SJSA1 (cell line): ENCODE measurements around a stretch of chr14.

- RAMPAGE, long total RNA, result no peak
Measured at GRCh38 chr14:104567296-104567942, 12.1 kb upstream of the C14orf180 start.

DNA sequence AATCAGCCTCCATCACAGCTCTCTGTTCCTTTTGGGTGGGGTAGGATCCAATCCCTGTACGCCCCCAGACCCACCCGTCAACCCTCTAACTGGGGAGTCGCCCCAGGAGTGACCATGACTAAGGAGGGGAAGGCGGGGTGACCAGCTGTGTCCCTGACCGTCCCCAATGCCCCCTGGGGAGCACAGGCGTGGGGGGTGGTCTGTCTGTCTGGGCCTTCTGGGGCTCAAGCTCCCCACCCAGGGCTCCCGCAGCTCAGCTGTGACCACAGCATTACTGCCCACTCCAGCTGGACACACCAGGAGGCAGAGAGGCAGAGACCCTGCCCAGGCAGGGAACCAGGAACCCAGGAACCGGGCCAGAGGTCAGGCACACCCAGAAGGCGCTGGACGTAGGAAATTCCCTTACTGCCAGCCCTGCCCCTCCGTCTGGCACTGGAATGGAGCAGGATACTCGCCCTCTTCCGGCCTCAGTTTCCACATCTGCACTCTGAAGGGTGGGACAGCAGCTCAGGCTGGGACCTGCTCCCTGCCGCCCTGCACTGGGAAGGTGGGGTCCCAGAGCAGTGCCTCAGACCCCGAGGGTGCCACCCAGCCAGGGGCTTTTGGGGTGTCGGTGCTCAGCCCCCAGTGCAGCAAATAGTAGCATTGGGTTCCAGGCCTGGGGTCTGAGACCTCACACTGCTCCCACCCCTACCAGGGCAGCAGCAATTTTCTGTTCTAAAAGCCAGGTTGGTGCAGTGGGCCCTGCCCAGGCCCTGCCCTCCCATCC is 1.0 kb downstream of the INF2 start:
- RAMPAGE, long total RNA, result no peak

DNA sequence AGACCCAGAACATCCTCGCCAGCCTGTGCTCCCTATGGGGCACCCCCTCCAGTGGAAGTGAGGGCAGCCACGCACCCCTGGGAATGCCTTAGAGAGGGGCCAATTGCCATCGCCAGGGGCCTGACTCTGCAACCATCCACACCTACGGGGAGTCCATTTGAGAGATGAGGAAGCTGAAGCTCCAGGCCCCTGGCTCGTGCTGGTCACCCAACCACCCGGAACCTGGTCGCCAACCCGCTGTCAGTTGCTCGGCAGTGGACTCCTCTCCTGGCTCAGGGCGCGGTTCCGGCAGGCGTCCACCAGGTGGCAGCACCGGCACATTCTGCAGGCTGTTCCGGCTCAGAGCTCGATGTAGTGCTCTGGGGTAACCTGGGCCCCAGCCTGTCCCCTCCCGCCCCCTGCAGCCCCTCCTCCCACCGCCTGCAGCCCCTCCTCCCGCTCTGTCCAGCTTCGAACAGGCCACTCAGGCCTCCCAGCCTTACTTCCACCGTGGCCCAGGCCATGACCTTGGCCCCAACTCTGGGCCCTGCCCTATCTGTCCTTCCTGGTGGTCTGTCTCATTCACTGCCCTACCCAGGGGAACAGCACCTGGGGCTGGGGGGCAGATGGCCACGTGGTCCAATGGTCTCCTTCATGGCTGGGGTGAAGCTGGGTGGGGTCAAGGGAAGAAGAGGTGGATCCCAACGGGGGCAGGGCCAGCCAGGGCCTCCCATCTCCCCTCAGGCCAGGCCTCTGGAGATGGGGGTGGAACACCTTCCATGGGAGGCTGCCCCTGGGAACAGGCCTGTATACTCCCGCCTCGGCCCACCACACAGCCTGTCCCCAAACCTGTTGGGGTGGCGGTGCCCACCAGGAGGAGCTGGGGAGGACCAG is 15.7 kb downstream of the SIVA1 start:
- RAMPAGE, long total RNA, result no peak

DNA sequence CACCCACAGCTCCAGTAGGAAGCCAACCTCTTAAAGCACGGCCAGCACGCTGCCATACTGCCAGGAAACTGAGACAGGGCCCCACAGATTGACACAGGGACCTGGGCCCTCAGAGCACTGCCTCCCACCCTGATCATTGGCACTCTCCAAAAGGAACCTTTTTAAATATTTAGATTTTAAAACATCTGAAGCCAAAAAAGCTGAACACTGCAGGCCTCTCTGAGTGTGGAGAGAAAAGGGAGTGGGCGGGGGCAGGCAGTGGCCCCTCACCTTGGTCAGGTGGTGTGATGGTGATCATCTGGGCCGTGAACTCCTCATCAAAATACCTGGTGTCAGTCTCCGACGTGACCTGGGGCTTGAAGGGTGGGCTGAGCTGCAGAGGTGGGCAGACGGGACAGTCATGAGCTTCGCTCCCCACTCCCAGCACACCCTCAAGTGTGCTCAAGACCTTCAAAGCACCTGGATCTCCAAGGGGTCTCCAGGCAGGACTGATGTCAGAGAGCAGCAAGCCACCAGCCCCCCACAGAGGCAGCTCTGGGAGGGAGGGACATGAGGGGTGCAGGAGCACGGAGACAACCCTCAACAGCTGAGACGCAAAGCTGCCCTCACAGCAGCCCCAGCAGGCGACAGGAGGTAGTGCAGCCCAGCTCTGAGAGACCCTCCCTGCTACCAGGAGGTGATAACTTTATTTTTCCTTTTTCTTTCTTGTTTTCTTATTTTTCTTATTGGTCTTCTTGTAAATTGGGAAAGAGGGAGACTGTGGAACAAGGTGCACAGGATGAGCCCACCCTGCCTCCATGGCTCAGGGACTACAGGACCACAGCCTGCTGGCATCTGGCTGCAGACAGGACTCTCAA is 17.8 kb downstream of the SIVA1 start:
- RAMPAGE, long total RNA, result no peak

DNA sequence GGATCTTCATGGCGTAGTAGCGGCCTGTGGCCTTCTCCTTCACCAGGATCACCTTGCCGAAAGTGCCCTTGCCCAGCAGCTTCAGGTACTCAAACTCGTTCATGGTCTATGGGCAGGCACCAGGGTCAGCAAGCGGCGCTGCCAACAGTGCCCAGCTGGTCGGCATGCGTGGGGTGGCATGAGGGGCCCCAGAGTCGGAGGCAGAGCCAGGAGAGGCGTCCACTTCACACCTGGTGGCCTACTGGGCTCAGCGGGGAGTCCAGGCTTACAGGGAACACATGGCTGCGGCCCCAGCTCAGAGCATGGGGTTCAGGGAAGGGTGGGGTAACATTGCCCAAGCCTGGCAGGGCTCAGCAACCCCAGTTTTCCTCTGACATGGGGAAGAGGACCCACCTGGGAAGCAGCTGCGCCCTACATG is 20.4 kb downstream of the AKT1 start:
- RAMPAGE, long total RNA, result no peak

GRCh38 chr14:104801207-104801368 is 187 bp downstream of the ZBTB42 start:
- RAMPAGE, long total RNA, result no peak

DNA sequence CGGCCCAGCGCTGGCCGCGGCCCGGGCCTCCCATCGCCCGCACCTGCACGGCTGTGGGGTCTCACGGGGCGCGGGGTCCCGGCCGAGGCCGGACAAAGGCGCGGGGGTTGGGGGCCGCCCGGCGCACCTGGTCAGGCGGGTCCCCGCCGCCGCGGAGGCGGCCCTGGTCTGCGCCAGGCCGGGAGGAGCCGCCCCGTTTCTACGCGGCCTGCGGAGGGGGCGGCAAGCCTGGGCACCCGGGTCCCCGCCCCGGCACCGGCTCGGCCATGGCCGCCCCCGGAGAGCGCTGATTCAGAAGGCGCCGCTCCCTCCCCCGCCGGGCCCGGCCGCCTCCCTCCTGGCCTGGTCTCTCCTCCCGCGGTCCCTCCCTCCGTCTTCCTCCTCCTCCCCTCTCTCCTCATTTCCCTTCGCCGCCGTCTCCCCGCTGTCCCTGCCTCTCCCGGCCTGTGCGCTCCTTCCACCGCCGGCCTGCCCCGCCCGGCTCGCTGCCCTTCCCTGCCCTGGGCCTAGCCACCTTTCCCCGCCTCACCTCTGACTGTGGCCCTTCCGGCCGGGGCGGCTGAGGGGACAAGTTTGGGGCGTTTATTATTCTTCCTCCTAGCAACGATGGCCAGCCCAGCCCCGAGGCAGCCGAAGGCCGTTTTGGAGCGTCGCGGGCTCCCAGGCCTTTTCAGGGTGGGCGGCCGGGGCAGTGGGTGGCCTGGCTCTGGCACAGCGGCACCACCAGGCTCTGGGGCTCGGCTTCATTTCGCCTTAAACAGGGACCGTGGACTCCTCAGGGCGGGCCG is 651 bp downstream of the CEP170B start:
- RAMPAGE, long total RNA, result no peak

DNA sequence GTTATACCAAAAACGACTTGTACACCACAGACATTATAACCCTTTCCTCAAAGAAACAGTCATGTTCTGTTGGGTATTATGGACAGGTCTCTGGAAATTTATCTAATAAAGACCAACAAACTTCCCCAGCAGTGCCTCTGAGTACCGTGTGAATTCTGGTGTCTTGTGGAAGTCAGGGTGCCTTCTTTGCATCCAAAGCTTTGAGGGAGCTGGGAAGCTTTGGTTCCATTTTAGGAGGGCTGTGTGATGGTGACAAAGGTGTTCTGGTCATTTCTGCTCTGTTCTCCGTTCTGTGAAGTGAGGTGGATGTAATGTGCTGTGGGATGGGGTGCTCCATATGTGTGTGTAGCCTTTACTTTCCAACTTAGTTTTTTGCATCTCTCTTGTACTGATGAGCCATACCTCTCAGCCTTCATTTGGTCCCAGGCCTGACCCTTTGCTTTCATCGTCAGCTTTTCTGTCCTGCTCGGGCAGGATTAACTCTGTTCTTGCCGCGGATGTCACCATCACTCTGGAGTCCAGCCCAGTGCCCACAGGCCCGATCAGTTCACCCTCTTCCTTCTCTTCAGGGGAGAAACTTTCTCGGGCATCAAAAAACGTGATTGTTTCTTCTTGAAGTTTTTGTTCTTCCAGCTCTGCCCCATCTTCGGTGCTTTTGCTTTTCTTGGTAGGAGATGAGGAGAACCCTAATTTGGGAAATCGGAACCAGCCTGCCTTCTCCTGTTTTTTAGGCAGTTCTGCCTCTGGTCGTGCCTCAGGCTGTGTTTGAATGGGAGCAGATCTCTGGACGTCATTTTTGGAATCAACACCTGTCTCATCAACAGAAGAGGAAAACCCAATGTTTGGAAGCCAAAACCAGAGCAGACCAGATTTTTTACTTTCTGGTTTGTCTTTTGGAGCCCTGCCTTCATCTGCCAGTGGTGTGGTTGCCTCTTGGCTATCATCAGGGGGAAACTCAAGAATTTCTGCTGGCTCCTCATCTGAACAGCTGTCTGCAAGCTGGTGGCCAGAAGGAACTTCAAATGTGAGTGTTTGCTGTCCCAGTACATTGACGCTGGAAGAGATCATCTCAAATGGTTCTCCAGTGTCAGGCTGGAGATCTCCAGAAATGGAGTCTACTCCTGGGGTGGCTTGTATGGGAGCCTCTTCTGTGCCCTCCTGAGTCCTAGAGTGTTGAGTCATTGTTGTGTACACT is 13.4 kb downstream of the PLD4 start:
- RAMPAGE, long total RNA, result no peak

DNA sequence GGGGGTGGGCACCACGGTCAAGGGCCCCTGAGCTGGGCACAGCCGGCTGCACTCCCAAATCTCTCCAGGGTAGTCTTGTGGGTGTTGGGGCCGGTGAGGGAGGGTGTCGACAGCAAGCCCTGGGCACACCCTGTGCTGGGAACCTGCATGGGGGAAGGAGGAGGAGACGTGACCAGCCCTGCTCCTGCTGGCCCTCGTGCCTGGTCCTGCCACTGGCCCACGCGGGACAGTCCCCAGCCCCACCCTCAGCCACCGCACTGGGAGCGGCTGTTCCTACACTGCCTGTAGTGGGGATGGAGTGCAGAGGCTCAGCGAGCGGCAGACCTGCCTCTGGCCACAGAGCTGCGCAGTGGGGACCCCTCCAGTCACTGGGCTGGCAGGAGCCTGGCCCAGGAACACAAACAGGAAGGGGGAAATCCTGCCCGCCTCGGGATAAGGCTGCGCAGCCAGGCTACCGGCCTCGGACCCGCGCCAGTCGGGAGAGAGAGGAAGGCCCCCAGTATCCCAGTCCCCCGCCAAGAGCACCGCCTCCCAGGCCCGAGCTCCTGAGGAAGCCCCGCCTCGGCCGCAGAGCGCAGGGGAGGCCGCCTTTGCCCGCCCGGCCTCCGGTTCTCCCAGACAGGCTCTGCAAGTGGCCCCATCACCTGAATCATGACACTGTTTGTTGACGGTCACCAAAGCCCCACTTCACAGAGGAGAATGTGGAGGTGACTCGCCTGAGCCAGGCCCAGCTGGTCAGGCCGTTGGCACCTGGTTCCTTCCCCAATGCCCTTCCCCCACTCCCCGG is 10.6 kb downstream of the AHNAK2 start:
- RAMPAGE, long total RNA, result no peak

- RAMPAGE, long total RNA, result no peak
Measured at GRCh38 chr14:104974050-104974383, 4.2 kb downstream of the AHNAK2 start.

DNA sequence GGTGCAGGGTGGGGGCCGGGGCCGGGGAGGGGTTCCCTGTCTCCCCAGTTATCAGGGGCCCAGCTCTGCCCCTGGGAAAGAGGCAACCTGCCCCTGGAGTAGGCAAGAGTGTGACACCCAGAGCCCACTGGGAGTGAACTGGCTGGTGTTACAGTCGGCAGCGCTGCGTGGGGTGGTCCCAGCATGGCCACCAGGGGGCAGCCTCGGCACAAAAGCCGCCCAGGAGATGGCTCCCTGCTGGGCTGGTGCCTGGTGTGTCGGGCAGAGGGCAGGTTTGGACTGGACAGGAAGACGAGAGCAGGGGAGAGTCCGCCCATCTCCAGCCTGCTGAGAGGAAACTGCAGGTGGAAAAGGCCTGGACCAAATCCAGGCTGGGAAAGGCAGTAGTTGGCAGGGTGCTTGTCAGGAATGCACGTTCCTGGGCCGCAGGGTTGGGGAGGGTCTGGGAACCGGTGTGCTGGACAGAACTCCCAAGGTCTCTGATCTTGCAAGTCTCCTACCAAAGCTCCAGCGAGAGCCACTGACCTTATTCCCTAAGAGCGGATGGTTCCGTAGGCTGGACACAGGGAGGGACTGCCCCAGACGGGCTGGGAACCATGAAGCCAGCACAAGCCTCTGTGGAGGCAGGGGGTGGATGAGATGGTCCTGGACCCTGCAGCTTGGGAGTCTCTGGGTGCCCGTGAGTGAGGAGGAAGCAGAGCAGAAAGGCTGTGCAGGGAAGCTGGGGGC is 1.9 kb downstream of the AHNAK2 start:
- RAMPAGE, long total RNA, result no peak

DNA sequence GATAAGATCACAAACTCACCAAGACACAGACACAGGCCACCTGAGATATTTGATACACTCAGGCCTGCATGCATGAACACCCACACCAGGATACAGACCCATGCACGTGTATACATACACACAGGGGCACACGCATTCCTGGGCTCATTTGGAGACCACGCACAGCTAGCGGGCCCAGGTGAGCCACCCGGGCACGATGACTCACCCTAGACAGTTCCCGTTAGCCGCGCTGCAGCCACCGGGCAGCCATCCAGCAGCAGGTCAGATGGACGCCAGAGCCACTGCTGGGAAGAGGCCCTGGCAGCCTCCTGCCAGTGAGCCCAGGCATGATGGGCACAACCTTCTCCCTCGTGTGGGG is 1.9 kb upstream of the AHNAK2 start:
- RAMPAGE, long total RNA, result no peak

DNA sequence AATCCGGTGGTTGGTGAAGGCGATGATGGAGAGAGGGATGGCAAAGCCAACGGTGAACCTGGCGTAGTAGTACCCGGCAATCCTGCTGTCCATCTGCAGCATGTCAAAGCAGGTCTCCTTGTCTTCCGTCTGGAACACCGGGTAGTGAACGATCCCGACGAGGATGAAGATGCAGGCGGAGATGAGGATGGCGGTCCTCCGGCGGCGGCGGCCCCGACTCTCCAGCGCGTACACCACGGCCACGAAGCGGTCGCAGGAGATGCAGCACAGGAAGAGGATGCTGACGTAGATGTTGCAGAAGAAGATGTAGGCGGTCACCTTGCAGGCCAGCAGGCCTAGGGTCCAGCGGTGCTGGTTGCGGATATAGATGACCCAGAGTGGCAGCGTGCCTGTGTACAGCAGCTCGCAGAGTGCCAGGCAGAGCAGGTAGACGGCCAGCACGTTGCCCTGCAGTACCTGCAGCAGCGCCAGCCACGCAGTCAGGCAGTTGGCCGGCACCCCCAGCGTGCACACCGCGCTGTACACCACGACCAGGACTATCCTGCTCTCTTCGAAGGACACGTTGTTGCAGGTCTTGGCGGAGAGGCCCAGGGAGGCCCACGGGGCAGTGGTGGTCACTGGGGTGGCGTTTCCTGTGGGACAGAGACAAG is 13.6 kb downstream of the GPR132 start:
- RAMPAGE, long total RNA, result no peak

DNA sequence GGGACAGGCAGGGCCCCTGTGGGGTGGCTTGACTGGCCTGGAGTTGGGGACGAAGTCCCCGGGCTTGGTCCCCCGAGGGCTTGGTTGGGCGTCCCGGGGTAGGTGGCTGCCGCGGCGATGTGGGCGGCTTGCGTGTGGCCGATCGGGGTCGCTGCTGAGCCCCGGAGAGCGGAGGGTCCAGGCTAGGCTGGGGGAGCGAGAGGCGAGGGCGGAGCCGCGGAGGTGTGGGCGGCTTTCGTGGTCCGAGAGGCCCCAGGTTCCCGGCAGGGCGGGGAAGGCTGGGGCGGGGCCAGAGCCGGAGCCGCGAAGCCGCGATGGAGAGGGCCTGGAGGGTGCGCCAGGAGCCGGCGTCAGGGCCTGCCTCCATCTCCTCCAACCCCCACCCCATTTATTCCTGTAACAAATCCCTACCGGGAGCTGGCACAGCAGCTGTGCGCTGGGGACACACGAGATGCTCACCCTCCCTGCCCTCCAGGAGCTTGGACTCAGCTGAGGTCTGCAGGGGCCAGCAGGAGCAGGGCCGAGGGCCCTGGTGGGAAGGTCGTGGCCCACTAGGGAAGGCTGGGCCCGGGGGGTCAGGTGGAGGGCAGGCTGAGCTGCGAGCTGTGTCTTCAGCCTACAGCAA is 28.6 kb upstream of the GPR132 start:
- RAMPAGE, long total RNA, result no peak

GRCh38 chr14:105152807-105153496 is 15.6 kb downstream of the JAG2 start:
- RAMPAGE, long total RNA, result no peak

- RAMPAGE, long total RNA, result no peak
Measured at GRCh38 chr14:105173022-105173807, 4.6 kb upstream of the JAG2 start.

GRCh38 chr14:105175989-105176518 is 5.1 kb downstream of the NUDT14 start:
- RAMPAGE, long total RNA, result no peak

DNA sequence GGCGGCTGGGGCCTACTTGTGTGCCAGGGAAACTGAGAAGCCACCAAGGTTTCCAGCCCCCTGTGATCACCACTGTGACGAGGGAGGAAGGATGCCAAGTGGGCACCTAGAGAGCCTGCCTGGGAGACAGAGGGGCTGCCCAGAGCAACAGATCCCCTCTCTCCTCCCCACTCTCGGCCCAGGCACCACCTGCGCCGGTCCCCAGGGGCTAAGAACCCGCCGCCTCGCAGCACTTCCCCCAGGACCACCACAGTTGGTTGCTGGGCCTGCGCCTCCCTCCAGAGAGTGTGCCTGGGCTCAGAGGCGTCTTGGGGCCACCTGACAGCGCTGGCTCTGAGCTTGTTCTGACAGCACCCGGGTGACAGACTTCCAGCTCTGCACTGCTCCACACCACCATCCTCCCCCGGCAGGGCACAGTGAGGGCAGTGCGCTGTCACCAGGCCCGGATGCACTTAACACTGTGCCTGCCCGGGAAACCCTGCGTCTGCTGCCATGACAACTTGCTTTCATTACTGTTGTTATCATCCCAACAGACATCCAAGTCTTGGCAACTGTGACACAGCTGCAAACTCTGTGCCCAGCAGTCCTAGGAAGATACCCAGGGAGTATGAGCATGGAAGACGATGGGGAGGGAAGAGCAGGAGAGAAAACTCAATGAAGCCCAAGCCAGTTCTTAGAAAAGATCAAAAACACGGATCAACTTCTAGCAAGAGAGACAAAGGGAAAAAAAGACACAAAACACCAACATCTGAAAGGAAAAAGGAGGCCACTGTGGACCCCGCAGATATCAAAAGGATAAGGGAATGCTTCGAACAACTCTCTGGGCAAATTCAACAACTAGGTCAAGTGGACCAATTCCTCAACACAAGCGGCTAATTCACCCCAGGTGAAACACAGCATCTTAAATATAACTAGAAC is 6.5 kb downstream of the BRF1 start:
- RAMPAGE, long total RNA, result no peak

GRCh38 chr14:105375537-105376220 is 22.7 kb upstream of the TEX22 start:
- RAMPAGE, long total RNA, result no peak

GRCh38 chr14:105398661-105399133 is 359 bp downstream of the TEX22 start:
- RAMPAGE, long total RNA, result no peak